Measurements from ENCODE around the genes BTN1A1, ABT1 and H2AC12.

DNA sequence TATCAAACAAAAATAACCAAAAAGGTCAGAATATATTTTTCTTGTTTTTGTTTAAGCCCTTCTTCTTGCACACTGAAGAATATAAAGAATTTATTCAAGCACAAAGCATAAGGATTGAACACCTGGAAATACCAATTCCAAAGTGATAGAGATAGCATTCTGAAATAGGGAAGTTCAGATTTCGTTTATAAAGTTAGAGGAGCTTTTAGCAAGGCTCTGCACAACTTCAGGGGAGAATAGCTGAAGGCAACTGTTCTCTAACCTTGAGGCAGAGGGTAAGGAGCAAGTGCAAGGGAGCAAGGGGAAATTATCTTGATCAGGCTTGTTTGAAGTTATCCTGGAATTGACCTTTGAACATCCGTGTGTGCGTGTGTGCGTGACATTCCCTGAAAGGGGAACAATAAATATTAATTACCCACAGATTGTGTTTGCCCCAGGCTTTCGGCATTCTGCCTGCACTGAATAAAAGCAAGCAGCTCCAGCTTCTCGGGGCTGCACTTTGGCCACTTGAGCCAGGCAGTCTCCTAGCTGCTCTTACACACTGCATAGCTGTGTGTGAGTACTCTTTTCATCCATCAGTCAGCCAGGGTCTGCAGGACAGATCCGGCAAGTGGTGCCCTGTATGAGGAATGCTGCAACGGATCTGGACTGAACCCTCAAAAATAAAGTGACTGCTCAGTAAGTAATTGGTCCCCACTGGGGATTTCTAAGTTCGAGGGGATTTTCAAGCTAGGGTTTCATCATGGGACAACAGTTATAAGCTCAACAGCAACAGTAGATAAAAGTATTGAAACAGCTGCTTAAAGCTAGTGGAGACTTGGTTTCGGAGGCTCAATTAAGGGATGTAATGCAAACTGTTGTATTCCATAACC is 5.8 kb downstream of the H2BC9 start:
- PRO-cap = no peak

GRCh38 chr6:26272049-26272779 is 517 bp upstream of the H2BC10 start:
- PRO-cap = unidirectional peak, minus-strand start at chr6:26272441; bidirectional peak, plus-strand start at chr6:26272934, minus-strand start at chr6:26272630

DNA sequence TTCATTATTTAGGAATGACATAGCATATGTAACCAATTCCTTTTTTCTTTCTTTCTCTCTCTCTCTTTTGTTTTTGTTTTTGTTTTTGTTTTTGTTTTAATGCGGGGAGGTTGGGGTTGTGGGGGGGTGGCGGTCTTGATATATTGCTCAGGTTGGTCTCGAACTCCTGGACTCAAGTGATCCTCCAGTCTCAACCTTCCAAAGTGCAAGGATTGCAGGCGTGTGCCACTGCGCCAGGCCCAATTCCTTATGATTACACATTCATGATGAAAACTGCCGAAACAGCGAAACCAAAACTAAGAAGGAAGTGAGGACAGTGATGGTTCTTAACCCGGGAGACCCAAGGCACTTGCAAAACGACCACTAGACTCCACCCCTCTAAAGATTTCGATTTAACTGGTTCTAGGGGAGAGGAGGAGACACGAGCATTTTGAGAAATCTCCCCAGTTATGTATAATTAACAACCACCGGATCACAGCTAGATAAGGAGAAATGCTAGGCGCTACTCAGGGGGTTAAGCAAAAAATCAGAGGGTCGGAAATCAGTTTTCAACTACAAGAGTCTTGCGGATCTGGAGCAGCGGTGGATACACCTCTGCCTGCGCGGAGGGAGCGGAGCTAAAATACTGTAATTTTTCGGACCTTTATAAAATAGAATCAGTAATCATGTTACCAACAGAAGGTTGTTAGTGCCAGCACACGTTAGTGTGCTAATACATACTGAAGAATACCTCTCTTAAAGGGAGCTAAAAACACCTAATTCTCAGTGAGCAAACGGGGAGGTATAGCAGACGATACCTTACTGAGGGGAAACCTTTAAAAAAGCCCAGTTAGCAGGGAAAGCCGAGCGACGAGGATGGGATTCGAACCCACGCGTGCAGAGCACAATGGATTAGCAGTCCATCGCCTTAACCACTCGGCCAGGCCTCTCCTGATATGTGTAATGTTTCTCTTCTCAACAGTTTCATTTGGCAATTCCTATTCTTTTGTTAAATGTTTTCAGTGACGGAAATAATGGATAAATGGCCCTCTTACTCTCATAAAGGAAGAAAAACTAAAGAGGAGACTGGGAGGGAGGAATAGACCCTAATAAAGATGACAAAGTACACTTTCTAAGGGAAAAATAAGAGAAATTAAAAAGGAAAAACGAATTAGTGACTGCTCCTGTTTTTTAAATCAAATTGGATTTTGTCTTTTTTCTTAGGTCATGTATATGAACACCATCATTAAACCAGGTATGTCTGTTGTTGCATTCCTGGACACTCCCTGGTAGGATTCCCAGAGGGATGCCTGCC is 19.8 kb upstream of the H4C8 start:
- PRO-cap = bidirectional peak, plus-strand start at position 481 of the sequence, minus-strand start at position 251 of the sequence

DNA sequence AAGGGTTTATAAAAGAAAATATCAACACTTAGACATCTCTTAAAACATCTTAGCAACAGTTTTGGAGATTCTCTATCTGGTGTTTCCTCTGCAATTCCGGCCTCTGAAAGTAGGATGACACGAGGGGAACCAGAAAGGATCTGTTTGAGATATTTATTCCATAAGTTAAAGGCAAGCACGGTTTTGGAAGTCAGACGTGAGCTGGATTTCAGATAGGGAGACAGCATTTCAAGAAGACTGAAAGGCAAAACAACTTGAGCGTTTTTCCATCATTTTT is 26.7 kb upstream of the H4C8 start:
- PRO-cap = no peak

DNA sequence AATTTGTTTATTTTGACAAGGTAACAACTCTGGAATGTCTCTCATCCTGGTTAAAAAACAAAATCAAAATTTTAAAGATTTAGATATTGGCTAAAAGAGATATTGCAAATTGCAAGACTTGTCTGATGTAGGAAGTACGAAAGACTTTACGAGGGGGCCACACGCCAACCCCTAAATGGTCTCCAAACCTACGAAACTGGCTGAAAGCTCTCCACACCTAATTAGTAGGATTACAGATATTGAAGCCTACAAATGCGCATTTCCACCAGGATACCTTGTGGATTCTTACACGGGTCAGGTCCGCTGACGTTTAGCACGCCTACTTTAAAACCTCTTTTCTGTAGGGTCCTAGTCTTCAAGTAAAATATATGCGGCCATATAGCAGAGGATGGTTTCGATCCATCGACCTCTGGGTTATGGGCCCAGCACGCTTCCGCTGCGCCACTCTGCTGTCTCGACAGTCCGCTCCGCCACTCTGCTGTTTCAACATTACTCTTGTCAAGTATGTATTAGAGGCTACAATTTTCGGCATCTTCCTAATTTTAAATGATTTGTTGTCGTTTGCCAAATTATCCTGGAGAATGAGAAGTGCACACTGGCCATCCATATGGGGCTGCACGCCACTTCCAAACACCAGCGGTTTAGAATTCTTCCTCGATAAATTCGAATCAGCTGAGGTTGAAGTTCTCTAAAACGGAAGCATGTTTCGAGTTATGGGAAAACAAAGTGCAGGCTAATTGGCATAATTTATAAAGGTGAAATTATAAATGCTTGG is 27.6 kb upstream of the H4C8 start:
- PRO-cap = bidirectional peak, plus-strand start at position 441 of the sequence, minus-strand start at position 456 of the sequence

DNA sequence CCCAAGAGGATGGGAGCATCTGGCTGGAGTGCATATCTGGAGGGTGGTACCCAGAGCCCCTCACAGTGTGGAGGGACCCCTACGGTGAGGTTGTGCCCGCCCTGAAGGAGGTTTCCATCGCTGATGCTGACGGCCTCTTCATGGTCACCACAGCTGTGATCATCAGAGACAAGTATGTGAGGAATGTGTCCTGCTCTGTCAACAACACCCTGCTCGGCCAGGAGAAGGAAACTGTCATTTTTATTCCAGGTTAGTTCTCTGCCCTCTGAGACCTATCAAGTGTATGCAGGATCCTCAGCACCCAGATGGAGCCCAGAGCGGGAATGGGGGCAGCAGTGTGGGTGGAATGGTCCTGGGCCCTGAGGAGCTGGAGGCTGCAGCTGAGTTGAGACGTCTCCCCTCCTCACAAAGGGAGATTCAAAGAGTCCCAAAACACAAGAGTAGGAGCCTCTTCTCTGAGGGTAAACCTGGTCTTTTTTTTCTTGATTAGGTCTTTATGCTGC is 5.2 kb downstream of the BTN2A2 start:
- PRO-cap = no peak

GRCh38 chr6:26451458-26452029 is 6.2 kb upstream of the BTN2A1 start:
- PRO-cap = no peak

DNA sequence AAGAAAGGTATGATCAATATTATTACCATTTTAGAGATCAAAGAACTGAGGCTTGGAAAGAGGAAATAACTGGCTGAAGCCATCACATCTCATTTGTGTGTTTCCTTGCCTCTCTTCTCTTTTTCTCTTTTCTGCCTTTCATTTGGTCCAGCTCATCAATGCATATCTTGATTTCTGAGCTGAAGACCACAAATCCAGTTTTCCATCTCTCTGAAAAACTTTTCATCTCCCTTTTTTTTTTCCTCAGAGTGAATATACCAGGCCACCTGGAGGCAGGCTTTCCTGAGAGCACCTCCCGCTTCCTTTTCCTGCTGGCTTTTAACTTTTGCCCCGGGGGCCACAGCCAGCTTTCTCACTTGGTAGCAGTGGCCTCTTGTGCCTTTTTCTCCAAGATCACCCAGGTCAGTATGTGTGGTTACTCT is at the start of gene BTN1A1:
BTN1A1 (plus strand) TSS at position 346 of the 422 bp plus-strand sequence.
- PRO-cap = no peak

GRCh38 chr6:26520900-26521436 is 17.2 kb upstream of the HMGN4 start:
- PRO-cap = bidirectional peak, plus-strand start at chr6:26521208, minus-strand start at chr6:26520797

GRCh38 chr6:26554616-26555117 is 16.5 kb downstream of the HMGN4 start:
- PRO-cap = no peak

DNA sequence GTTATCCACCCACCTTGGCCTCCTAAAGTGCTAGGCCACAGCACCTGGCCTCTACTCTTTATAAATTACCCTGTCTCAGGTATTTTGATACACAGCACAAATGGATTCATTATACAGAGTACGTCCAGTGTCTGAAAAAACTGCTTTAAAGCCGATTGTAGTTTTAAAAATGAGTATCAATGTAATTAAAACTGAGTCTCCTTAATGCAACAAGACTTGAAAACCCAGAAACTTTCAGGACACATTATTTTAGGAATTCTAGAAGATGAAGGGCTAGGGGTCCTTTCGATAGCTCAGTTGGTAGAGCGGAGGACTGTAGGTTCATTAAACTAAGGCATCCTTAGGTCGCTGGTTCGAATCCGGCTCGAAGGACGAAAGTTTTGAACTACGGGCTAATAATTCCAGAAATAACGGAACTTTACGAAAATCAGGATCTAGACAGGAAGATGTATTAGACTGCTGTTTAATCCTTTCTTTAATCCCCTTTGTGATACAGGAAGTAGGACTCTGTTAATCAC is 21.4 kb upstream of the ABT1 start:
- PRO-cap = no peak

DNA sequence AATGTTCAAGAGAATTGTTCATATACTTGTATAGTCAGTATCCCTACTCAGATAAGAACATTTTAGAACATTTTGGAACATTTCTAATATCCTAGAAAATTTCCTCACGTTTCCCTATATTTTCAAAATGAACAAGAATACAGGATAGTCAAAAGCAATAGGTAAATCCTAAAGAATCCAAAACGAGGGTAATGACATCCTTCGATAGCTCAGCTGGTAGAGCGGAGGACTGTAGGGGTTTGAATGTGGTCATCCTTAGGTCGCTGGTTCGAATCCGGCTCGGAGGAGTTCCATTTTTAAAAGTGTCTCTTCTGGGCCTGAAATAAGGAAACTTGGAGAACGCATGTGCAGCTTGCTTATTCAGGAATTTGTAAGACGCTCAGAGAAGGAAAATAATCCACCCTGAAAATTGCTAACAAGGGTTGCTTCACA is 2.1 kb upstream of the ABT1 start:
- PRO-cap = no peak

GRCh38 chr6:26596459-26597642 is at the start of gene ABT1:
Gene ABT1 (plus strand): TSS chr6:26596953.
- PRO-cap = bidirectional peak, plus-strand start at chr6:26596976, minus-strand start at chr6:26596851; bidirectional peak, plus-strand start at chr6:26597261, minus-strand start at chr6:26597180

DNA sequence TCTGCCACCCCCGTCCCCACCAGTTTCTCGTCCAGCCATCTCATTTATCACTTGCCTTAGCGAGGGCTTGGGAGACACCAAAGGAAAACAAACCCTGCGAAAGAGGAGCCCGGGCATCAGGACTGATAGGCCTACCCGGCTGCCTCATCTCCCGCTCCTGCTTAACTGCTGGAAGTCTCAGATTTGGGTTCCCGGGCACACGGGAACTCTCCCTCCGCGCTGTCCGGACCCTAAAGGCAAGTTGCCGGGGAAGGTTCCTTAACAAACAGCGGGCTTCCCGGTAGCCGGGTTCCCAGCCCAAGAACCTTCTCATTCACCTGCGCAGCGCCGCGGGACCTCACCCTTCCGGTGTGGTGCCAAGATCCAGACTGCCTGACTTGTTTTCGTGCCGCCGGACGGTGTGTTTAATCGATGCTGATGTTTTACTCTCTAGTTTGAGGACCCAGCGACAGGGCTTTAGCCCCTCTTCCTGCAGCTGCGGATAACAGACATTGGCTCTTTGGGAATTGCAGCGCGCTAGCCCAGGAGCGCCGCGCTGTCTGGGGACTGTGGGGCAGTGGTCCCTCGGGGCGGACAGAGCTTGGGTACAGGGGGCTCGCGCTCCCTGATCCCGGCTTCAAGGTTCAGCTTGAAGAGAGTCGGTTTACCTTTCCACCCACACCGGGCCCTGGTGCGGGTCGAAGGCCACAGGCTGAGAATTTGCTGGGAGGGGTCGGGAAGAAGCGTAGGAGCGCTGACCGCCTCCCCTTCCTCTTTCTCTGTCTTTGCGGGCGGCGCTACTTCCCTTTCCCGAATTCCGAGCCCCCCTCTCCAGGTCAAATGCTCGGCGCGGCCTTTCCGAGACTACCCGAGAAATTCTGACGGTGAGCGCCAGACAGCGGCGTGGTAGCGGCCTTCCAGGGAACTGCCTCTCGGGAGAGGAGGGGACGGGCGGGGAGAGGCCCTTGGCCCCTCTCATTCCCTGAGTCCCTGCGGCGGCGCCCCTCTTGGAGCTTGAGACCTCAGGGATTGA is 17.1 kb downstream of the ABT1 start:
- PRO-cap = no peak

- PRO-cap = no peak
Measured at GRCh38 chr6:26744895-26745492, 85.4 kb upstream of the ZNF322 start.

- PRO-cap = bidirectional peak, plus-strand start at chr6:26956352, minus-strand start at chr6:26956182; bidirectional peak, plus-strand start at chr6:26957093, minus-strand start at chr6:26956847
Measured at GRCh38 chr6:26956280-26957265, 176.0 kb downstream of the H2BC11 start.

- PRO-cap = no peak
Measured at GRCh38 chr6:27096922-27097764, 35.5 kb downstream of the H2BC11 start.

- PRO-cap = bidirectional peak, plus-strand start at chr6:27147106, minus-strand start at chr6:27146855; bidirectional peak, plus-strand start at chr6:27147647, minus-strand start at chr6:27147385
Measured at GRCh38 chr6:27146942-27147841, at the start of gene H2AC12. Gene H2AC12 (plus strand): TSS chr6:27147106.

- PRO-cap = unidirectional peak, minus-strand start at chr6:27333058
Measured at GRCh38 chr6:27332603-27333178, 20.6 kb upstream of the POM121L2 start.

DNA sequence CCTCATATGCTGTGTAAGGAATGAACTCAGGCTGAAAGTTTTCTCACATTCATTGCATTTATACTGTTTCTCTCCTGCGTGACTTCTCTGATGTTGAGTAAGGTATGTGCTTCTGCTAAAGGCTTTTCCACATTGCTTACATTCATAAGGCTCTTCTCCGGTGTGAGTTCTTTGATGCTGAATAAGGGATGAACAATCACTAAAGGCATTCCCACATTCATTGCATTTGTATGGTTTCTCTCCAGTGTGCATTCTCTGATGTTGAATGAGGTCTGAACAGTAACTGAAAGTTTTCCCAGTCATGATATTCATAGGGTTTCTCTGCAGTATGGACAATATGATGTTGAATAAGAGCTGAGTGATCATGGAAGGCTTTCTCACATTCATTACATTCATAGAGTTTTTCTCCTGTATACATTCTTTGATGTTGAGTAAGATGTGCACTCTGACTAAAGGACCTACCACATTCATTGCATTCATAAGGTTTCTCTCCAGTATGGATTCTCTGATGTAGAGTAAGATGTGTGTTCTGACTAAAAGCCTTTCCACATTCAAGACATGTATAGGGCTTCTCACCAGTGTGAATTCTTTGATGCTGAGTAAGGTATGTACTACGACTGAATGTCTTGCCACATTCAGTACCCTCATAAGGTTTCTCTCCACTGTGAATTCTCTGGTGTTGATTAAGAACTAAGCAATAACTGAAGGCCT is 29.5 kb upstream of the ZNF391 start:
- PRO-cap = no peak

Measured in natural killer cell (primary cell).